Body of pancreas (tissue), 2 donors: ENCODE results near the genes CYP2A6, AXL and ERICH4.

GRCh38 chr19:40716387-40716755 is 315 bp downstream of the COQ8B start:
- PRO-cap = no peak
- RAMPAGE, long total RNA, 2 experiments = no peak in any of the 2 experiments

GRCh38 chr19:40741758-40742758 is 8.2 kb downstream of the ACTMAP start:
- PRO-cap = no peak
- RAMPAGE, long total RNA, 2 experiments = no peak in any of the 2 experiments

- PRO-cap = no peak
- RAMPAGE, long total RNA, 2 experiments = no peak in any of the 2 experiments
These were observed 758 bp downstream of the ACTMAP start for GRCh38 chr19:40749404-40750034.

DNA sequence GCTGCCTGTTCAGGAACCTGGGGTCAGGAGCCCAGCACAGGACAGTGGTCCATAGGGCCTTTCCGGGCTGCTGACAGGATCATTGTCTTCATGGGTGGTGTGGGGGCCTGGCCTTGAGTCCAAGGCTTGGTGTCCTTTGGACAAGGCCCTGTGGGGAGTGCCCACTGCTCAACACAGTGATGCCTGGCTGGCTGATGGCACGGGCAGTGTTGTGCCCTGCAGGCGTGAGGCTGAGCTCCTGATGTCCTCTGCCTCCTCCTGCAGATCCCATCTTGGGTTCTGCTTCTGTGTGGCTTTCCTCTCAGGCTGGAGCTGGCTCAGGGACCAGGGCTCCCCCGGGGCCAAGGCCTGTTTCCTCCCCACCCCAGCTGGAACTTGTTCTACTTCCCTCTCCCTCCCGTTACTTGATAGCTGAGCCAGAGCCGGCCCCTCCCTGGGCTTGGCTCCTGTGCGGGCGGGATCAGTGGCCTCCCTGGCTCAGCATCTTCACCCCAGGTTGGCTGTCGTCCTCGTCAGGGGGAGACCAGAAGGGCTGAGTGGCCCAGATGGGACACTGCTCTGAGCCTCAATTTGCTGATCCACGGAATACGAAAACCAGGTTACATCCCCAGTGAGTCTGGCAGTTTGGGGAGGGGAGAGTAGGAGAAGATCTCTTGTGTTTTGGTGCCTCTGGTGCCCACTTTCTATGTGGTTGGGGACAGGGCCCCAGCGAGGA is 3.8 kb downstream of the EGLN2 start:
- PRO-cap = no peak
- RAMPAGE, long total RNA, 2 experiments = no peak in any of the 2 experiments

- PRO-cap = no peak
- RAMPAGE, long total RNA, 2 experiments = no peak in any of the 2 experiments
These were observed at the start of gene CYP2A6 for GRCh38 chr19:40850130-40850934. CYP2A6 (minus strand) TSS chr19:40850447.

- PRO-cap = no peak
- RAMPAGE, long total RNA, 2 experiments = no peak in any of the 2 experiments
These were observed 18.7 kb downstream of the CYP2B6 start for GRCh38 chr19:41009568-41010367.

- PRO-cap = no peak
- RAMPAGE, long total RNA, 2 experiments = no peak in any of the 2 experiments
These were observed 13.5 kb downstream of the CYP2F1 start for GRCh38 chr19:41127730-41128069.

DNA sequence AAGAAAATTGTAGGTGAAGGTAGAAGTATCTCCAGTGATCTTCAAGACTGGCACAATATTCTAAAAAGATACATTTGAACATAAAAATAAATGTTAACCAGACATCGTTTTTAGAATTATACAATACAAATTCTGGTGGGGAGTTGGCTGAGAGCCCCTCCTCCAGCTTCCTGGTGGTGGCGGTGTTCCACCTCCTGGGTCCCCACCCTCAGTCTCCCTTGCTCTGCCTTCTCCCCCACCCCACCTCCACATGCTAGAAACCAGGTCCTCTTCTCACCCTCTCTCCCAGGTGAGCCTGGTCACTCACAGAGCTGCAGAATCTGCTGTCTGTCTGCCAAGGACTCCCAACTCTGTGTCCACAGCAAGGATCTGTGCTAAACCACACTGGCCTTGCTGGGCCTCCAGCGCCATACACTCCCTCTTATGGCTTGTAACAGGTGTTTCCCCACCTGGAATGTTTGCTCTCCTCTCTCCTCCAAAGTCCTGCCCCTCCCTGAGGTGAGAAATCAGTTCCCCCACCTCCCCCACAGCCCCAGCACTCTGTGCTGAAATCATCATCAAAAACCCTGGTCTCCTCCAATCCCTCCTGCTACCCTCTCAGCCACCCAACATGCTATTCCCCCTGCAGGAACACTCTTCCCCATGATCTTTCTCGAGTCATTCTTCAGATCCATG is 20.6 kb upstream of the CYP2S1 start:
- PRO-cap = no peak
- RAMPAGE, long total RNA, 2 experiments = no peak in any of the 2 experiments

GRCh38 chr19:41218482-41219566 is at the start of gene AXL:
AXL (plus strand) TSS chr19:41219223.
- PRO-cap = bidirectional peak, plus-strand start at chr19:41218951, minus-strand start at chr19:41218699; unidirectional peak, plus-strand start at chr19:41219225
- RAMPAGE, long total RNA, 2 experiments = start-site peak on the plus strand in 2 of 2 experiments, at chr19:41219179-41219475 at its widest, 29 to 42 reads per replicate

- PRO-cap = no peak
- RAMPAGE, long total RNA, 2 experiments = no peak in any of the 2 experiments
These were observed 4.5 kb downstream of the AXL start for GRCh38 chr19:41223430-41224051.

DNA sequence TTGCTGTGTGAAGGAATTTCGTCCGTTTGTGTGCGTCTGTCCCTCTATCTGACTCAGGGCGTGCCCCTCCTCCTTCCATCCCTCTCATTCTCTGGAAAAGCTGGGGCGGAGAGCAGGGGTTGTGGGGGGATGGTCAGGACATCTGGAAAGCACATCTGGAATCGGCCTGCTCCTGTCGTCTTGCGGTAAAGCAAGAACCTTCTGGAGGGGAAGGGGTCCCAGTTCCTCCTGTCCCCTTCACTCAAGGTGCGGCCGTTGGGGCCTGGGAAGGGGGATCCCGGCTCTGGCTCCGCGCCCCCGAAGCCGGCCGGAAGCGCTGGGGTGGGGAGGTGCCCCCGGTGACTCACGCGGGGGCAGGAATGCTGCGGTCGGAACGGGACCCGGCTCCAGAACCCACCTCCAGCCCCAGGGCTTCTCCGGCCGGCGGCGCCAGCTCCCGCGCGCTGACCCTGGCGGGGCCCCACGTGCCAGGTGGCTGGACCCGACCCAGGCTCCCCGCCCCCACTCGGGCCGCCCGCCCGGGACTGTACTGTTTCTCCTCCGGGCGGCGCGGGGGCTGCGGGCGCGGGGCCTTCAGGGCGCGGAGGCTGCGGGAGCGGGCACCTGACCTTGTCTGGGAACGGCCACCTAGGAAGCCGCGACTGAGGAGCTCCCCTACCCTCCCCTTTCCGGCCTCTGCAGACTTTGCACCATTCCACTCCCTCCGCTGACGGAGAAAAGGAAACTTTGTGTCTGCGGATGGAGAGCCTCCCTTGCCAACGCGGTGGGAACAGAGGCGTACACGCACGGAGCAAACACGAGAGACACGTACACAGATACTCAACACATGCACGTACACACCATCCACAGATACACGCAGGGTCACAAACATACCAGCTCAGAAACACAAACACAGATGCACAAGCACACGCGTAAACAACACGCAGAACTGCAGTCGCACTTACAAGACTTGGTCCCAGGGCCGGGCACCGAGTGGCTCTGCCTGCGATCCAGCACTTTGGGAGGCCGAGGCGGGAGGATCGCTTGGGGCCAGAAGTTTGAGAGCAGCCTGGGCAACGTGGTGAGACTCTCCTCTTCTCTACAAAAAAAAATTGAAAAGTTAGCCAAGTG is 7.2 kb downstream of the AXL start:
- PRO-cap = bidirectional peak, plus-strand start at position 729 of the sequence, minus-strand start at position 615 of the sequence
- RAMPAGE, long total RNA, 2 experiments = no peak in any of the 2 experiments

GRCh38 chr19:41295034-41295655 is 14.8 kb upstream of the CCDC97 start:
- PRO-cap = no peak
- RAMPAGE, long total RNA, 2 experiments = no peak in any of the 2 experiments

GRCh38 chr19:41315933-41316593 is 6.1 kb downstream of the CCDC97 start:
- PRO-cap = no peak
- RAMPAGE, long total RNA, 2 experiments = no peak in any of the 2 experiments

DNA sequence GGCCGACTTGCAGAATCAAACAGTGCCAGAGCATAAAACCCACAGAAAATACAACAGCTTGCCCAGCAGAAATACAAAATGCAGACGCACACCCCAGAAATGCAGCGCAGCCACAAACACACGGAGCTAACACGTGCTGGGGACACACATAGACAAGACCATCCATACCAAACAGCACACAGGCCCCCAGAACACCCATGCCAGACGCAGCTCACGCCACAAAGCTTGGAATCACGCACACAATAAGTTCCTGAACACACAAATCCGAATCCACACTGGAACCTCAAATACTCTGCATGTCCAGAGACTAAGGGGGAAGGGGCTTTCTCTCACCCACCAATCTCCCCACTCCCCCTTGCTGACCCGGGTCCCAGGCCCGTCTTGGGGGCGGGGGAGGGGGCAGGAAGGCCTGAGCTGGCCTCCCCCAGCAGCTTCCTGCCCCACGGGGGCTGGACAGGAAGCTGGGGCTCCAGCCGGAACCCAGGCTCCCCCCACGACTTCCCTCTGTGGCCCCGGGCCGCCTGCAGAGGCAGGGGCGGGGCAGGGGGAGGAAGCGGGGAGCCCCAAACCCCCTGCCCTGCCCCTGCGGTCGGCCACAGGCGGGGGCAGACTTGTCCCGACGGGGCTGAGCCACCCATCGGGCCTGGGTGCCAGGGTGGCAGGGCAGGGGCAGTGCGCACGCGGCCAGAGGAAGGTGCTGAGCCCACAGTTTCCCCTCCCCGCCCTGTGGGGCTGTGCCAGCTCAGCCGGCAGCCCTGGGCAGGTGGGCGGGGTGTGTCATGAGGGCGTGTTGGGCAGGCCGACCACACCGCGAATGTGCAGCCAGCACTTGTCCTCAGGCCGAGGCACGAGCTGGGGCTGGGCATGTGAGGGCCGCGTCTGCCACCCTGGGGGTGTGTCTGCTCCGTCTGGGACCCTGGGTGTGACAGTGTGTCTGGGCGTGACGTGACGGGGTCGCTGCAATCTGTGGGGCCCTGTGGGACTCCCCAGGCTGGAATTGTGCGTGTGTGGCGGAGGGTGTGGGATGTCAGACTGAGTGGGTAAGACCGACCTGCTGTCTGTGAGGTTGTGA is 17.5 kb downstream of the CCDC97 start:
- PRO-cap = bidirectional peak, plus-strand start at position 843 of the sequence, minus-strand start at position 726 of the sequence
- RAMPAGE, long total RNA, 2 experiments = no peak in any of the 2 experiments

- PRO-cap = no peak
- RAMPAGE, long total RNA, 2 experiments = no peak in any of the 2 experiments
These were observed 18.7 kb downstream of the CCDC97 start for GRCh38 chr19:41328185-41329504.

DNA sequence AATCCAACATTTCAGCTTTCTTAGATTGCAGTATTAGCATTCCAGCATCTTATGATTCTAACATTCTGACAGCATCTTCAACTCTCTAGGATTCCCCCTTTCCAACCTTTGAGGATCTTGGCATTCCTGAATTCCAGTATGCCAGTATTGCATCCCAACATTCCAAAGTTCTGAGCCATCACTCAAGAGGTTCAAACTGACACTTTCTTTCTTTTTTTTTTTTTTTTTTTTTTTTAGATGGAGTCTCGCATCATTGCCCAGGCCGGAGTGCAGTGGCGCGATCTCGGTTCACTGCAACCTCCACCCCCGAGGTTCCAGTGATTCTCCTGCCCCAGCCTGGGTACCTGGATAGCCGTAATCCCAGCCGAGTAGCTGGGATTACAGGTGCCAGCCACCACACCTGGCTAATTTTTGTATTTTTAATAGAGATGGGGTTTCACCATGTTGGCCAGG is 13.7 kb downstream of the TGFB1 start:
- PRO-cap = no peak
- RAMPAGE, long total RNA, 2 experiments = no peak in any of the 2 experiments

GRCh38 chr19:41367663-41368225 is 3.8 kb upstream of the B9D2 start:
- PRO-cap = no peak
- RAMPAGE, long total RNA, 2 experiments = no peak in any of the 2 experiments

DNA sequence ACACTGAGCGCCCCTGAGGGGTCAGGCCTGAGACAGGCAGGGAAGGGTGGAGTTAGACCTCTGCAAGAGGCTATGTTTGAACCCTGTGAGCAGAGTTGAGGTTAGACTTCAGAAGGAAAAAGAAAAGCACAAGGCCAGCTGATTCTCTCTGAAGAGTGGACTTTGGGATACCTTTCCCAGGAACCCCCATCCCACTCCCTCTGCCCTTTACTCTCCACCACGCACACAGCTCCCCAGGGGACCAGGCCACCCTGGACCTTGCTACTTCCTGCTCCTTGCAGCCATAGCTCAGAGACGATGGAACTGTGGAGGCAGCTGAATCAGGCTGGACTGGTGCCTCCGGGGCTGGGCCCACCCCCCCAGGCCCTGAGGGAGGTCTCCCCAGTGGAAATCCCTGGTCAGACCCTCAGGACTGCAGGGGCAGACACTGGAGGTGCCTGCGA is at the start of gene ERICH4:
ERICH4 (plus strand) TSS at position 284 of the 443 bp plus-strand sequence.
- PRO-cap = no peak
- RAMPAGE, long total RNA, 2 experiments = no peak in any of the 2 experiments

- PRO-cap = no peak
- RAMPAGE, long total RNA, 2 experiments = no peak in any of the 2 experiments
These were observed 36.1 kb downstream of the ERICH4 start for GRCh38 chr19:41478868-41479613.

GRCh38 chr19:41555620-41556123 is 20.3 kb upstream of the CEACAM21 start:
- PRO-cap = no peak
- RAMPAGE, long total RNA, 2 experiments = no peak in any of the 2 experiments